Colic lymph node (tissue), 1 donor: ENCODE measurements around a stretch of chr20.

- PRO-cap: no peak
Measured at GRCh38 chr20:10665547-10666150, 8.2 kb downstream of the JAG1 start.

DNA sequence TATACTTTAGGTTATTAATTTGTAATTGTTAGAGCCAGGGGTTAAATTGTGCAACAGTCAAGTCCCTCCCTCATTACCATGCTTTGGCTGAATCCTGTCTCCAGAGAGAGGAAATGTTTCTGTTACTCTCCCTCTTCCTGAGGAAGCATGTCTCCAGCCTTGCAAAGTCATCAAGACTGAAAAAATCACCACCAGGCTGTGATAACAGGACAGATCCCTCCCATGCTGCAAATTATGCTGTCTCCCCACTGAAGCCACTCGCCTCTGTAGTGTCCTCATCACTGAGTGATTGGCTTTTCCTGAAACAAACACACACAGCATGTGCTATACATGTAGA, 289.9 kb upstream of the JAG1 start:
- PRO-cap: no peak

DNA sequence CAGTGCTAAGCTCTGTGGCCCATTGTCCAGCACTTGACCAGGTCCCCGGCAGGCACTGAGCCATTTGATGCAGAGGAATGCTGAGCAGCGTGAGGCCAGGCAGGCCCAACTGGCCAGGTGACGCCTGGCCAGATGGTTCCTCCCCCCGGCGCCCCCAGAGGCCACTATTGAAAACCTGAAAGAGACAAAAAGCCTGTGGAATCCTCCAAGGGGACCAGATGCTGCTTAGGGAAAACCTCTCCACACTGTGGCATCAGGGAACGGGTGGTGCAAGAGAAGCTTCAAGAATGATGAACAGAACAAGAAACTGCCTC, 597.6 kb upstream of the JAG1 start:
- PRO-cap: no peak

- PRO-cap: no peak
Measured at GRCh38 chr20:11919511-11920020, 1.9 kb downstream of the BTBD3 start.

DNA sequence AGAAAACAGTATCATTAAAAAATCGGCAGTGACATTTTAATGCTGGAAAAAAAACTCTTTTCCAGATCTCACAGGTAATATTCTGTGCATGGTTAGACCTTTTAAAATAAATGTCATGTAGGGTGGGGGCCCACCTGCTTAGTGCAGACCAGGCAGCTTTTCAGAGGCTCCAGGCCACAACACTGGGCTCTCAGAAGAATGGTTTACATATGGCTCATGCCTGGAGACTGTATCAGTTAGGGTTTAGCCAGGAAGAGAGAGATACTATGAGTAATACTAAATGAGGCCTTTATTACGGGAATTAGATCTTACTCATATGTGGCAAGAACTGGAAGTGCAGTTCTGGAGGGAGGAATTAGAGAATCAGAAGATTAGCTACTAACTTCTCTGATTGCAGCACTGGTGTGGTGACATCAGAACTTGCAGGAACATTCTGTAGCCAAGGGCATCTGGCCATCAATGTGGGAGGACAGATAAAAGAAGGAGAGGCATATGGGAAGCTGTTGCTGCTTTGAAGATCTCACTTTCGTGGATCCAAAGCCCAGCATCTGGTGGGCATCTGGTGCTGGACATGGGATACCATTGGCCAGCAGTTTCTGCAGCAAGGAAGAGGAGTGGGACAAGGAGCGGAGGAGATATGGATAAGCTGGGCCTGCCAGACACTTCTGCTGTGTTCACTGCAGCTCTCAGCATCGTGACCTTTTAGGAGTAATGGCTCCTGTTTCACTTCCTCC, 248.4 kb downstream of the BTBD3 start:
- PRO-cap: no peak

DNA sequence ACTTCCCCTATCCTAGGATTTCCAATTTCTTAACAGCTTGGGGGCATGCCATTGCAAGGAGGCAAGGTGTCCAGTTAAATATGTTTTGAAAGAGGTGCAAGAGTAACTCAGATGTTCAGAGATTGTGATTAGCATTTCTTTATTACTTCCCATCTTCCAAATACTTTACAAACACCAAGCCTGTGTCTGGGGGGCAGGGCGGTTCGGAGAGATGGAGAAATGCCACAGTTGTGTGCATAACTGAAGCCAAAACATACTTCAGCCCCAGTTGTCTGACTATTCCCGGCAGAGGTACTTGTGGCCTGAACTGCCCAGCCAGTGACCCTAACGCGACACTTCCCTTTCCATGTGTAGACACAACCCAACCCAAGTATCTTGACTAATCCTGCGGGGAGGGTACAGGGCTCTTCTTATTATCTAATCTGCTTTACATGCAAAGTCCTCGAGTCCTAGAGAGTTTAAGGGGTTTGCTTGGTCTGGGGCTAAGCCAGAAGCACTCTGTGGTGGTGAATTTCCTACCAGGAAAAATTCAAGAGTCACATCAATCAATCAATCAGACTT, 46.1 kb downstream of the ISM1 start:
- PRO-cap: no peak

GRCh38 chr20:13460781-13461640, 177.7 kb downstream of the TASP1 start:
- PRO-cap: no peak

- PRO-cap: no peak
Measured at GRCh38 chr20:14336357-14337185, 841 bp downstream of the FLRT3 start.

GRCh38 chr20:14984812-14985499, 647.5 kb upstream of the FLRT3 start:
- PRO-cap: no peak

DNA sequence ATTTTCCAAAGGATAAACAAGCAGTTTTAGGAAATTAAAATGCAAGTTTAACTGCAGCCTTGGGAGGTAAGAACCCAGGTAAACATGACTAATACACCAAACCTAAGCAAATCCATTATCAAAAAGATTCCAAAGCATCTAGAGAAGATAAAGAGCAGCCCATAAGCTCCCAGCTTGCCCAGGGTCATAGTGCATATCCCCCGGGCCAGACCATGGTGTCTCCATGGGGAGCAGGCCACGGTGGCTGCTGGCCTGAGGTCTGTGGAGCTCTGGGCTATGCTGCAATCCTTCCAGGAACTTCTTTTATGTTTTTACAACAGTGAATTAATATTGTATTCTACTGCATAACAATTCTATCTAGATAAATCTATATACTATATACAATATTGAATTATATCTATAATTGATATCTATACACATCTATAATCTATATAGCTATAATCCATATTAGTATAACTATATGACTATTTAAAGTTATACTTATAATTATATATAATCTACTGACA, 278.2 kb downstream of the KIF16B start:
- PRO-cap: no peak

DNA sequence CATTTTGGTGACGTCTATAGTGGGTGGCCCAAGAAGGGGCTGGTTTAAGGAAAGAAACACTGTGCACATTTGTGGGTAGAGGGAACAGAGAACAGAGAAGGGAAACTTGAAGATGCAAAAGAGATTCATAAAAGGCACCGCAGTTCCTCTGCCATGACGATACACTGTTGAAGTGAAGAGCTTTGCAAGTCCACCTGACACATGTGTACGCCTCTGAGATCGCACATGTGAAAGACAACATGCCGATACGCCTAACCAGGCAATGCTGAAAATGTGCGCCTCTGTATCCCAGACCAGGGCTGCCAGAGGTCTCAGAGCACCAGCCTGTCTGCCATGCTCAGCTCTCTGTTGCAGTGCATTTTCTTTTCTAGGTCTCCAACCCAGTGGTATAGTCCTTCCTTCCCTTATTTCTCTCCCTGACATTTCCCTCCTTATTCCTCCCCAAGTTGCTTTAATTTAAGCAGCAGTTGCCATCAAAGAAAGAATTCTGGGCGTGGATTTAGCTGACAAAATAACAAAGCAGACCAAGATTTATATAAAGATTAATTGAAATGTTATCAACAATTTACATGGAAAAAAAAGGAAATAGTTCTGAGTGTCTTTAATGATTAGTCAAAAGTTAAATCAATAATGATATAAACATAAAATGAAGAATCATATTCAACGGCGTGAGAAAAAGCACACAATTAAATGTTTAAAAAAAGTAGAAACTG, 180.7 kb downstream of the KIF16B start:
- PRO-cap: unidirectional peak, plus-strand start at position 204 of the sequence; unidirectional peak, plus-strand start at position 300 of the sequence

- PRO-cap: no peak
Measured at GRCh38 chr20:16450950-16451560, 122.2 kb downstream of the KIF16B start.

GRCh38 chr20:16717646-16717845, 12.3 kb upstream of the SNRPB2 start:
- PRO-cap: no peak

- PRO-cap: no peak
Measured at GRCh38 chr20:17227820-17228519, 1.1 kb downstream of the PCSK2 start.

GRCh38 chr20:17393852-17394060, 137.4 kb downstream of the BFSP1 start:
- PRO-cap: no peak

DNA sequence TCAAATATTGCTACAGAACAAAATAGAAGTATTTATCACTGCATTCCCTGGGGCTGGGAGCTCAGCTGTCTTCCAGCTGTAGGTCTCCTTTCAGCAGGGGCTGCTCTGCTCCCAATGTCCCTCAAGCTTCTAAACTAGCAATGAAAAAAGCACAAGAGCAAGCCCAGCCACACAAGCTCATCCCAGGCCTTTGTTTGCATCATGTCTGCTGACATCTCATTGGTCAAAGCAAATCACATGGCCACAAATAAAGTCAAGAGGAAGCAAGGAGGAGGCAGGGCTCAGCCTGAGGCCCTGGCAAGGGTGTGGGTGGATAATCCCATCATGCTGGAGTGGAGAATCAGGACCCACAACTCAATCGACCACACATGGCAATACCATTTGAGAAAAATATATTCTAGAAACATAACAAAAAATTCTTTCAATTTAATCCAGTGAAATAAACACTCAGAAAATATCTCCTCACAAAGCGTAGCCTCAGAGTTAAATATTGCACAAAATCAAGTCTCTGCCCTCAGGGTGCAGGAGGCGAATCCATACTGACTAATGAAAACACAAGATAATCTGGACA, 2.3 kb upstream of the BFSP1 start:
- PRO-cap: no peak

DNA sequence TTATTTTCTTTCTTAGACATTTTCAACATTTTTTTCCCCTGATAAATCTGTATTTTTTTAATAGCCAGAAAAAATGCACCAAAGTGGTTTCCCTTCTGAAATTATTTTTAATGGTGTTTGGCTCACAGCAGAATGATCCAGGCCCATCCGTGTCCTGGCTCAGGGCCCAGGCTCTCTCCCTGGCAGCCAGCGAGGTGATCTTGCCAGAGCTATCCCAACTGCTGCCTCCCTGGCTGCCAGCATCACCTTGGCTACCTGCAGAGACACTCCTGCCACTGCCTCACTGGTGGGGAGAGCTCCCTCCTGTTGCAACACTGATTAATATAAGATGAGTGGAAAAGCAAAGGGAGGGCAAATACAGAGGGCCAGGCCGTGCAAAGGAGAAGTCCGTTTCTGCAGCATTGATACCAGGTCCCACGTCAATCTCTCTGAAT, 13.0 kb upstream of the DSTN start:
- PRO-cap: no peak

GRCh38 chr20:17637411-17637940, 44.6 kb downstream of the RRBP1 start:
- PRO-cap: no peak

- PRO-cap: no peak
Measured at GRCh38 chr20:17638174-17638658, 43.8 kb downstream of the RRBP1 start.

- PRO-cap: no peak
Measured at GRCh38 chr20:17683981-17684664, 2.1 kb upstream of the RRBP1 start.